ENCODE measurements around a stretch of chr10.

- RRBS: 14% methylated on average over 41 of the region's 85 CpGs
Measured at GRCh38 chr10:114767995-114768882, 53.3 kb upstream of the FHIP2A start.

GRCh38 chr10:114810990-114811253, 10.7 kb upstream of the FHIP2A start:
- RRBS: no CpG with 5 or more reads among the region's 1 CpG

DNA sequence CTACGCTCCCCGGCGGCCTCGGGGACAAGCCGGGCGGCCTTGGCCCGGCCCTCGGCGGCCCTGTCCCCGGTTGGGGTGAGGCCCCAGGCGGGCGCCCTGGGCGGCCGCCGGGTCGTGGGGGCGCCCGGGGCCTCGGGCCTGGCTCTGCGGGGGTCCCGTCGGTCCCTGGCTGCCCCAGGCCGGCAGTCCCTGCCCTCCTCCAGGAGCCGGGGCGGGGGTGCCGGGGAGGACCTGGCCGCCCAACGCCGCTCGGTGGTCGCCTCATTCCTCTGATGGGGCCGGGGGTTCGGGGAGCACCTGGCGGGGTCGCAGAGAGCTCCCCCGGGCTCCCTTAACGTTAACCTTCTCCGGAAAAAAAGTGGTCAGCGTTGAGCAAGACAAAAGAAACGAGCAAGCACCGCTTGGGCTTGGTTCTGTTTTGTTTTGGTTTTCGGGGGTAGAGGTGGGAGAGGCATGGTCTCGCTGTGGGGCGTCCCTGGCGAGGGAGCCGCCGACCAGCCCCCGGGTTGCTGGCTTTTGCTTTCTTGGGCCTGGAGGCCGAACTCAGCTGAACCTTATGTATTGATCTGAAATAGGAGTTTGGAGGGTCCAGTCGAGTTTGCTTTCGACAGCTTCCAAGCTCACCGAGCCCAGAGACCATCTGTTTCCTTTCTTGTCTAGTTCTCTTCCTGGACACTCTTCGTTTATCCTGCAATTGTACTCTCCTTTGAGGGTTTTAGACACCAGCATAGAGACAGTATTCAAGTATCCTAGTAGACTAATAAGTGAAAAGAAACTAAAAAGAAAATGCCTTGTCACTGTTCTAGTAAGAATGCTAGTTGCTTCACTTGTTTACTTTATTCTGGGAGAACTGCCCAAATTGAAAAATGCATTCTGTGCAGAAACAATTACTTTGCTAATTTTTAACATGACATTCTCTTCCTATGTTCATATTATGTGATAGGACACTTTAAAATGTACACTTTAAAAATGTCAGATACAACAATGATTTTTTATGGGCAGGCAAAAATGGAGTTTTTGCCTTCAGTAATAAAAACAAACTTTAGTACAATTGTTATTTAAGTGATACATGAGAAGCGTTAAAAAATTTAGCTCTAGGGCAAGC, 944 bp downstream of the FHIP2A start:
- RRBS: 2% methylated on average over 23 of the region's 54 CpGs

- RRBS: no CpG with 5 or more reads among the region's 4 CpGs
Measured at GRCh38 chr10:114833063-114833600, 11.6 kb downstream of the FHIP2A start.

GRCh38 chr10:114864226-114864791, 42.7 kb downstream of the FHIP2A start:
- RRBS: no CpG with 5 or more reads among the region's 4 CpGs

GRCh38 chr10:114966920-114967504, 29.0 kb downstream of the TRUB1 start:
- RRBS: no CpG with 5 or more reads among the region's 2 CpGs

DNA sequence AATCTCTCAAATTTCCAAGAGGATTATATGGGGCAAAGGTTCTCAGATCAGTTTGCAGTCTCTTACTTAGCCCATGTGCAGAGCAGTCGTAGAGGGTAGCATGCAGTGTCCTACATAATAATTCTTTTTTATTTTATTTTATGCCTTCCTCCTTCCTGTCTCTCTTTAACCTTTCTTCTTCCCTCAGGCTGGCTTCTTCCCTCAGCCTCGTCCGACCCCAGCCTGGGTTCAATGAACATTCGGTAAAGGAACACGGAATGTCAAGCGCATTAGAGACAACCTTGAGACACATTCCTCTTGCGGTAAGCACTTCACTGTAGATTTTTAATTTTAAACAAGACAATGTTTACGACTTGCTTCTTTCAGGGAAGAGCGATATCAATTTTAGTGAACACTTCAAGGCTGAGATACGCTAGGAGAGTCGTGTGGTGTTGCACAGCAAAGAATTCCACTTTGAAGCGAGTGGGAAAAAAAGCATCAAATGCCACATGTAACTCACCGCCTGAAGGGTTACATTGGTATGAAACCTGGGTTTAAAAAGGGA, 69.0 kb upstream of the ATRNL1 start:
- RRBS: no CpG with 5 or more reads among the region's 13 CpGs

DNA sequence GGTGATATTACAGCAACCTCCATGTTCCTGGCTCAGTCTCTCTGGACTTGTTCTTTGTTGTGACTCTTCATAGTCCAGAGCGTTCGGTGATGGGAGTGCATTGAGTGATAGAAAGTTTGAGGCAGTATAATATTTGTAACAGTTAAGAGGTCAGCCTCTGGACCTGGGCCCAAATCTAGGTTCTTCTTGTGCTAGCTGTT, 252.3 kb downstream of the GFRA1 start:
- RRBS: no CpG with 5 or more reads among the region's 2 CpGs

GRCh38 chr10:116324628-116325273, 503 bp downstream of the CCDC172 start:
- RRBS: no CpG with 5 or more reads among the region's 23 CpGs

- RRBS: no CpG with 5 or more reads among the region's 6 CpGs
Measured at GRCh38 chr10:116325274-116325672, 1.0 kb downstream of the CCDC172 start.

DNA sequence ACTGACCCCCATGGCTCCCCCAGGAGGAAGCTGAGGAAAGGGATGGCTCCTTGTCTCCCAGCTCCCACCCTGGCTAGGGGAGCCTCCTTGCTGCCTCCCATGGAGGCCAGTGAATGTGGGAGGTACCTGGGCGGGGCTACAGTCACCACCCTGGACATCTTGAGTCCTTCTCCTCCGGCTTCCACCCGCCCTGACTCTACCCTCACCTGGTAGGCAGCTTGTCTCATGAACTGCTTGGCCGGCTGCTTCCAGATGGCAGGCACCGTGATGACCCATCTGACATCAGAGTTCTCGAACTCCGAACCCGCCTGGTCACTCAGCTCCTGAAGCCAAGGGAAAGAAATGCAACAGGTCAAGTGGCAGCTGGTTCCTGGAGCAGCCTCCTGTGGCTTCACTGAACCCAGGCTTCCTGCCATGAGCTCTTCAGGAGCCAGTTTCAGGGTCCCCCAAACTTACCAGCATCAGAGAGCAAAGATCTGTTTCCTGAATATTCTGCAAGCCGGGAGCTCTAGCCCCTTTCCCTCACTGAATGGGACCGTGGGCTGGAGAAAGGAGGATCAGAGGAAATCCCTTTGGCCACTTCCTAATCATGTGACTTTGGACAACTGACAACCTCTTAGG, 22.5 kb upstream of the C10orf82 start:
- RRBS: no CpG with 5 or more reads among the region's 10 CpGs

GRCh38 chr10:116756115-116756801, 13.9 kb upstream of the HSPA12A start:
- RRBS: no CpG with 5 or more reads among the region's 9 CpGs

- RRBS: no CpG with 5 or more reads among the region's 16 CpGs
Measured at GRCh38 chr10:116771082-116771792, 28.9 kb upstream of the HSPA12A start.

- RRBS: no CpG with 5 or more reads among the region's 4 CpGs
Measured at GRCh38 chr10:116947498-116948201, 57.3 kb downstream of the SHTN1 start.

- RRBS: 89% methylated on average over 2 of the region's 15 CpGs
Measured at GRCh38 chr10:117126346-117126566, 11.8 kb downstream of the VAX1 start.

GRCh38 chr10:117138950-117140002, 1.2 kb upstream of the VAX1 start:
- RRBS: no CpG with 5 or more reads among the region's 45 CpGs

DNA sequence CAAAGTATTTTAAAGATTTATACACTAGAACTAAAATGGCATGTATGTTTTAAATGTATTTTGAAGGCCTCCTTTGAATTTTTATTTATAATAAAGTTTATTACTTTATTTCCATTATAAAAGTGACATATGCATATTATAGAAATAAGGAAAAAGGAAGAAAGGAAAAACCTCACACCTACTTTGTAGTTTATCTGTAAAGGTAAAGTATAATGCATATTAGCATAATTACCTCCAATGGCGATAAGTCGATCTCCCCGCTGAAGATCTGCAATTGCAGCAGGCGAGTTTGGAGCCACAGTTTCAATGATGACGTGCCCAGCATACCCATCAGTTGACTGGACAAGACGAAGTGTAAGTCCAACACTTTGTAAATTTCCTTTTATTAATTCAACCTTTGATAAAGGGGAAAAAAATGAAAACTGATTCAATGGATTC, 49.1 kb downstream of the SLC18A2 start:
- RRBS: no CpG with 5 or more reads among the region's 6 CpGs

DNA sequence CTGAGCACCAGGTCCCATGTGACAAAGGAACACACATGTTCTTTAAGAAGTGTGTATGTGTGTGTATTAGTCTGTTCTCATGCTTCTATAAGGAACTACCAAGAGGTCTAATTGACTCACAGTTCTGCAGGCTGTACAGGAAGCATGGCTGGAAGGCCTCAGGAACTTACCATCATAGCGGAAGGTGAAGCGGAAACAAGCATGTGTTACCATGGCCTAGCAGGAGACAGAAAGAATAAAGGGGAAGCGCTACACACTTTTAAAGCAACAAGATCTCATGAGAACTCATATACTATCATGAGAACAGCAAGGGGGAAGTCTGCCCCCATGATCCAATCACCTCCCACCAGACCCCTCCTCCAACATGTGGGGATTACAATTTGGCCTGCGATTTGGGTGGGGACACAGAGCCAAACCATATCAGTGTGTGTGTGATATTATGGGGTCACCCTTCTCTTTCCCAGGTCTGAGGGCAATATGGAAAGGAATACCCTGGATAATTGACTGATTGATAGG, 22.9 kb upstream of the PDZD8 start:
- RRBS: no CpG with 5 or more reads among the region's 4 CpGs

DNA sequence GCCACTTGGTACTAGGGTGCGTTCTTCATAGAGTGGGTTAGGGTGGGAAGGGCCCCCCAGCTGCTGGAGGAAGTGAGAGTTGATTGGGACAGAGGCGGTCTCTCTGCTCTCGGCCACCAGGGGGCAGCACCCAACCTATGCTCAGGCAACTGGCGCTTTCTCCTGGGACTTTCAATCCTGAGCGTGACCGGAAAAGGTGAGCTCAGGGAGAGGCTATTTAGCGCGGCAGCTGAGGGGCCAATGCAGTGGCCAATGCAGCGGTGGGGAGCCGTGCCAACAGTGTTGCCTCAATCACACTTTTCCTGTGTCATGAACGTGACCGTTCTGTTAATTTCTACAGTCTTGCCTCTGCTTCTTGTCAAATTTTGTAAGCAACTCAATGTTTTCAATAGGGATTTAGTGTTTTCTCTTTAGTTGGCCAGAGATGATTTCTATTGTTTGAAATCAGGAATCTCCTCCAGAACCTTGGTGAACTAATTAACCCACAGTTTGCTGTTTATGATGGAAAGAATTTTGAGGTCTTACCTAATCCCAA, 67.8 kb upstream of the PDZD8 start:
- RRBS: no CpG with 5 or more reads among the region's 12 CpGs

- RRBS: no CpG with 5 or more reads among the region's 15 CpGs
Measured at GRCh38 chr10:117533403-117533867, 9.1 kb upstream of the EMX2 start.

All from Jurkat, Clone E6-1 (cell line).